Mammary microvascular endothelial cell (primary cell): ENCODE measurements around the genes SPATA3, ALPI and ECEL1.

- RAMPAGE, long total RNA = no peak
These were observed 16.6 kb downstream of the GPR55 start for GRCh38 chr2:230907992-230909248.

DNA sequence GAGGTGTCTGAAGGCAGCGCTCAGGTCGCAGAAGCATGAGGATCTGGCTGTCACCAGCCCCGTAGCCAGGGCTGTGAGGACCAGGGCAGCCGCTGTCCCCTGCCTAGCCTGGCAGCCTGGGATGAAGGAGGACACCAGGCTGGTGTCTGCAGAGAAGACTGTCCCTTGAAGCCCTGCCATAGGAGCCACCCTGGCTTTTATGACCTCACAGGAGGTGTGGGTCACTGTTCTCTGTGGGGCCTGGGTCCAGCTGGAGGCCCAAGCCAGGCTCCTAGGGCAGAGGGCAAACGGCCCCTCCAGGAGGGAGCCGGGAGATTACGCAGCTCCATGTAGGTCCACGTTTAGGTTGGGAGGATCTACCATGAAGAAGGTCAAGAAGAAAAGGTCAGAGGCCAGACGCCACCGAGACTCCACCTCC, at the start of gene SPATA3:
Gene SPATA3, plus strand, starts transcription at position 249 of the 418 bp plus-strand sequence.
- RAMPAGE, long total RNA = no peak

- RAMPAGE, long total RNA = no peak
These were observed 3.9 kb upstream of the PSMD1 start for GRCh38 chr2:231052621-231053323.

DNA sequence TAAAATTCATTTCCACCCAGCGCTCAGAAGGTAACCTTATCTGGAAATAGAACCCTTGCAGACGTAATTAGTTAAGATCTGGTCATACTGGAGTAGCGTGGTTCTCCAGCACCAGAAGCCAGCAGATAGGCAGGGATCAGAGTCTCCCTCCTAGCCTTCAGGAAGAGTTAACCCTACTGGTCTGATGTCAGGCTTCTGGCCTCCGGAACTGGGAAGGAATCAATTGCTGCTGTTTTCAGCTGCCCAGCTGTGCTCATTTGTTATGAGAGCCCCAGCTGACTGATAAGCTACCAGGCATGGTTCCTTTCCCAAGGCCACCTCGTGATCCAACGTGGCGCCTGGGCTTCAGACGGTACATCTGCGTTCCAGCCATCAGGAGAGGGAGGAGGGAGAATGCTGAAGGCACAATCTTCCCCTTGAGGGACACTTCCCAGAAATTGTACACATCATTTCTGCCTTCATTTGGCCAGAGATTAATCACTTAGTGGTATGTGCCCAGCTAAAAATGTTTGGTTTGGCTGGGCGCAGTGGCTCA, 10.8 kb upstream of the ARMC9 start:
- RAMPAGE, long total RNA = no peak

DNA sequence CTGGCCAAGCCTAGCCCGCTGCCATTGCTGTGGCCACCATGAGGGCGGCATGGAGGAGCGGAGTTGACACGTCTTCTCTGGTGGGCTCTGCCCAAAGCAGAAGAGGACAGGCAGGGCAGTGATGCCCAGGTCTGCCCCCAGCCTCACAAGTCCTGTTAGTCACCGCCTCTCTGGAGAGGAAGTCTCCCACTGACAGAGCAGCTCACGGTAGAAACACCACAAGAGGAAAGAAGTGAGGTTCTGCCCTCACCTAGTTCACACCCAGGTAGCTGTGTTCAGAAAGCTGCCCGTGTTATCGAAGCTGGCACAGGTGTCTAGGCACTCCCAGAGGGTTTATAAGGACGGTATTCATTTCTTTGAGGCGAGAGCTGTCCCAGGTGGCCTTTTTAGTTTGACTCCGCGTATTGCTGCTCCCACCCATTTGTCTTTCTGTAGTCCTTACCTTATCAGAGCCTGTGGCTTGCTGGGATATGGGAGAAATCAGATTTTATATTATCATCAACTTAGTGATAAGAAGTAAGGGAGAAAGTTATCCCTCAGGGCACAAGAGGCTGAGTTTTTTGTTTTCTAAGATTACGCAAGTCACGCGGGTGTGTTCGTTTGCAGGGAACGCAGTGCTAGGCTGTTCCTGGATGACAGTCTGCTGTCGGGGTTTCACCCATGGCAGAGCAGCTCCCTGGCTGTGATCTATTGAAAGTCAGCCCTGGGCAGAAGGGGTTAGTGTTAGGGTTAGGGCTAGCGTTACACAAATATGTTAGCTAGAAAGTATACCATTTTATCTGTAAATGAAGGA, 46.5 kb downstream of the ARMC9 start:
- RAMPAGE, long total RNA = no peak

- RAMPAGE, long total RNA = no peak
These were observed 53.7 kb downstream of the TEX44 start for GRCh38 chr2:231646241-231646913.

- RAMPAGE, long total RNA = no peak
These were observed 40.8 kb upstream of the PTMA start for GRCh38 chr2:231667591-231667858.

DNA sequence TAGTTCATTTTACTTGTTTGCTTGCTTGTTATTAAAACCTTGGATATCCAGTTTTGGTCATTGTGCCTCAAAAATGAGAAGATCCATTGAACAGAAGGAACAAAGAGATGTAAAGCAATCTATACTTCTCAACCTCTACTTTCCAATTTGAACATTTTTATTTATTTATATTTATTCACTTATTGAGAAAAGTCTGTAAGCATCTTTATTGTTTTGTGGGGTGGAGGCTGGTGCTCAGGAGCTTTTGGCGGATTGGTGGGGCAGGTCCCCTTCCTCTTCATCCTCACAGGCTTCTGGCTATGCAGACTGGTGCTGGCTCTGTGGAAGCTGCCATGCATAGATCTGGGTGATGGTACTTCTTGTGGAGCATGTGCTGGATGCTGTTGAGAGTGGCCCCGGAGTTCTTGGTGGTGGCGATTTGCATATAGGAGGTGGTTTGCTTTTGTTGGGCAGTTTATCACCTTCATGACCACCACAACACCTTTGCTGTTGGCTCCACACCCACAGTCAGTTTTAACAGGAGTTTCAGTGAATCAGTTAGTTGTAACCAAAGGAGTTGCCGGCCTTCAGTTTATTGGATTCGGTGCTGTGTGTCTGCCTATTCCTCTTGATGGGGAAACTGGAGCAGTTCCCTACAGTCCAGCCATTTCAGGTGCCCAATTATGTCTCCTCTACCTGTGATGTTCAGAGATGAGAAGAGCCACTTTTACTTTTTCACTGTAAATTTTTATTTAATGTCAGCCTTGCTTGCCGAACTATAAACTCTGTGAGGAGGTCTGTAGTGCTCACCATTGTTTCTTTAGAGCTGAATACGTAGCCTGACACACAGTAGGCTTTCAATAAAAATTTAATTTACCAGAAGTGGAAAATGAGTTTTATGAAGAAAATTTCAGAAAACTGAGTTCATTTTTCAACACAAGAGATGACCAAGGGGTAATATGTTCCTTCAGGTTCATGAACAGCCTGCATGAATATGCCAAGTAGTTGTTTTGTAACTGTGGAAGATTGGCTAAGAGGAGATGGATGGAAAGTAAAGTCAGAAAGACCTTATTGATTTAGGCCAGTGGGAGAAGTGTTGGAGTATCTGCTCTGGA, 3.3 kb downstream of the COPS7B start:
- RAMPAGE, long total RNA = no peak

DNA sequence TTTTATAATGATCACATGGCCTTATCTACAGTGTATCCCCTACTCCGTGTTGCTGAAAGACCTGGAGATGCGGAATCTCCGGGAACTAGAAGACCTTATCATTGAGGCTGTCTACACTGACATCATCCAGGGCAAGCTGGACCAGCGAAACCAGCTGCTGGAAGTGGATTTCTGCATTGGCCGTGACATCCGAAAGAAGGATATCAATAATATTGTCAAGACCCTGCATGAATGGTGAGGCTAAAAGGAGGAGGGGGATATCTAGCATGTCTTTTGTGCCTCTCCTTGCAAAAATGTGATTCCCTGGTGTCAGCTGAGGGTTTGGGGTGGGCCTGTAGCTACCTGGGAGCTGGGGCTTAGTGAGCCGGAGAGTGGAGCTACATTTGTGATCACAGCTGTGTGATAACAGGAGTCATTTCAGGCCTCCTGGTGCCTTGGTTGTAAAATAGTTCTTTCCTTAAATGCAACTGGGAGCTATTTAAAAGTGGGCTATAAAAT, 9.9 kb downstream of the COPS7B start:
- RAMPAGE, long total RNA = no peak

DNA sequence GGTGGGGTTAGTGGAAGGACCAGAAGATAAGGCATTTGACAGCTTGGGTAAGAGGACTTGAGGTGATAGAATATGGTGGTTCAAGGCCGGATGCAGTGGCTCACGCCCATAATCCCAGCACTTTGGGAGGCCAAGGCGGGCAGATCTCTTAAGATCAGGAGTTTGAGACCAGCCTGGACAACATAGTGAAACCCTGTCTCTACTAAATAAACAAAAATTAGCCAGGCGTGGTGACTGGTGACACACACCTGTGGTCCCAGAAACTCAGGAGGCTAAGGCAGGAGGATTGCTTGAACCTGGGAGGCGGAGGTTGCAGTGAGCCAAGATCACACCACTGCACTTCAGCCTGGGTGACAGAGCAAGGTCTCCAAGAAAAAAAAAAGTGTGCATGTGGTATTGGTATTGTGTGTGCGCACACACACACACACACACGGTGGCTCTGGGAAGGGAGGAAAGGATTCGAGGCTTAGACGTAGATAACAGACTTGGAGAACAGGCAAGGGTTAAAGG, 173.0 kb downstream of the DIS3L2 start:
- RAMPAGE, long total RNA = no peak

- RAMPAGE, long total RNA = no peak
These were observed 188.4 kb upstream of the ALPP start for GRCh38 chr2:232190156-232190576.

DNA sequence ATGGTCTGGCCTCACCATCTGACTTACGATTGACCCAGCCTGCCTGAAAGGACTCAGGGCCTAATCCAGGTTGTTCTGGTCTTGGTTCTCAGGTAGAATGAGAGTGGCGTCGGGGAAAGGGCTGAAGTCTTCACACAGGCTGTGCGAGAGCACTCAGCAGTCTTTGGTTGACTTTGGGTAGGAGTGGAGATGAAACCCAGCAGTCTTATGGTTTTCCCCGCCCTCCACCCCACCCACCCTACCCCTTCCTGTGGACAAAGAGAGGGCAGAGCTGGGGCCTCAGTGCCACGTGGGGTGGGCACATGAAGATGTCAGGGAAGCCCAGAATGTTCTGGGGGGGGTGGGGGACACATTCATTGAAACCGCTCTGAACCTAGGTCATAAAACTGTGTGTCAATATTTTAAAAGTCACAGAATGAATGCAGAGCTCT, 58.7 kb upstream of the ALPP start:
- RAMPAGE, long total RNA = no peak

GRCh38 chr2:232386355-232386925, 7.9 kb downstream of the ALPP start:
- RAMPAGE, long total RNA = no peak

DNA sequence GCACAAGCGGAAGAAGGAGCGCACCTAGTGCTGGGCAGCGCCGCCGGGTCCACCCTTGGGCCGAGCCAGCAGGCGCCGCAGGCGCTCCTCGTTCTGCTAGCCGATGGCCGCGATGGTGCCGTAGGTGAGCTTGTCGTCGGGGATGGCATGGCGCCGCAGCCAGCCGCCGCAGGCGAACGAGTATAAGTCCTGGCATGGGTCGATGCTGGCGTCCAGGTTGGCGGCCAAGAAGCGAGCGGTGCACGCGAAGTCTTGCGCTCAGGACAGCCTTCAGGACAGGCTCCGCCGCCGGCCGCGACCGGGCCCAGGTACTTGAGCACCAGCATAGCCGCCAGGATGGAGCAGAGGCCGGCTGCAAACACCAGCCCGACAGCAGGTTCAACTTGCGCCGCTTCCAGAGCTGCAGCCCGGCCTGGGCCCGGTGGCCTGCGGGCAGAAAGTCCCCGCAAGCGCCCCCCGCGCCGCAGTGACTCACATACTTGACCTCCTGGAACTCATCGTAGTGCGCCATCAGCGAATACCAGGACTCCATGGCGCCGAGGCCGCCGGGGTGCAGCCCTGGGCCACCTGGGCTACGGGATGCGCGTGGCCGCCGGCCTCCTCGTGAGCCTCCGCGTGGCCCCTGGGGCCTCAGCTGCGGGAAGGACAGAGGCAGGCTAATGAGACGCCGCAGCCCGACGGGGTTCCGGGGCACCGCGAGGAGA, 8.5 kb downstream of the ALPP start:
- RAMPAGE, long total RNA = no peak

DNA sequence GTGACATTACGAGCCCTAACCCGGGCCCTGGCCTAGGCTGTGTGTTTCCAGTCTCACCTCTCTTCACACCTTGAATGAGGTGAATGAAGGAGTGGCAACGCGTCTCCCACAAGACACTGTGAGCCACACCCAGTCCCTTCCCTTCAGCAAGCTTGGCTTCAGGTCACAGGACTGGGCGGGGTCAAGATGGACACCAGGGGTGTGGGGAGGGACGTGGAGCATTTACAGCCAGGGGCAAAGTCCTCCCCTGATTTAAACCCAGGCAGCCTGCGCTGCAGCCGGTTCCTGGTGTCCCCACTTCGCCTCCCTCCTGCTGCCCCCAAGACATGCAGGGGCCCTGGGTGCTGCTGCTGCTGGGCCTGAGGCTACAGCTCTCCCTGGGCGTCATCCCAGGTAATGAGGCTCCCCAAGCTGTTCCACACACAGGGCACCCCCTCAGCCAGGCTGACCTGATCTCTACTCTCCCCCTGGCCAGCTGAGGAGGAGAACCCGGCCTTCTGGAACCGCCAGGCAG, at the start of gene ALPI:
Gene ALPI, plus strand, starts transcription at position 280 of the 514 bp plus-strand sequence.
- RAMPAGE, long total RNA = no peak

DNA sequence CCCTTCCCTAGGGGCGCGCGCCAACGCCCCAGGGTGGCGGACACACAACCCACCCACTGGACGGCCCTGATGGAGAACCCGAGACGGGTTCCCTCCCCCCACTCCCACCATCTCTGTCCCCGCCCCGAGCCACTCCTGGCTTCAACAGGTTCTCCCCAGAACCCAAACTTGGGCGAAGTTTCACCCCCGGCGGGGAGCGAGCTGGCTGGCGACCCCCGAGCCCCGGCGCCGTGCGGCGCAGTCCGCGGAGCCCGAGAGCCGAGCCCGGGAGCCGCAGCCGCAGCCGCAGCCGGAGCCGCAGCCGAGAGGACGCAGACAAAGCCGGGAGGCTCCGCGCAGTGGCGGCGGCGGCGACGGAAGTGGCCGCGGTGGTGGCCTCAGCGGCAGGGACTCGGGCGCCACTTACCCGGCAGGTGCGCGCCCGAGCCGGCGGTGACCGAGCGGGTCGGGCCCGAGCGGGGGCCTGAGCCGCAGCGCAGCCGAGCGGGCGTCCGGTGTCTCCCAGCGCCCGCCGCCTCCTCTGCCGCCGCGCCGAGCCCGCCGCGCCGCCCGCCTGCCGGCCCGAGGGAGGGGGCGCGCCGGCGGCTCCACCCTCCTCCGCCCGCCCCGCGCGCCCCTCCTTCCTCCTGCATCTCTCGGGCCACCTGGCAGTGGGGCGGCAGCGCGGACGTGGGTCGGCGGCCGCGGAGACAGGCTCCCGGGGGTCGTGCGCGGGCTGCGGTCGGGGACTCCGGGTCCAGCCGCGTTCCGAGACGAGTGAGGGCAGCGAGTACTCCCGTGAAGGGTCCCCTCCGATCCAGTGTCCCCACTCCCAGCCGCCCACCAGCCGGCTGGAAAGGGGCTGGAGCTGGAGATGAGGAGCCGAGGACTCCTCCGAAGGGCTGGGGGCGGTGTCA, at the start of gene ECEL1:
Gene ECEL1, minus strand, starts transcription at position 522 of the 896 bp plus-strand sequence.
- RAMPAGE, long total RNA = no peak

GRCh38 chr2:232634399-232635276, 1.2 kb downstream of the EFHD1 start:
- RAMPAGE, long total RNA = no peak

DNA sequence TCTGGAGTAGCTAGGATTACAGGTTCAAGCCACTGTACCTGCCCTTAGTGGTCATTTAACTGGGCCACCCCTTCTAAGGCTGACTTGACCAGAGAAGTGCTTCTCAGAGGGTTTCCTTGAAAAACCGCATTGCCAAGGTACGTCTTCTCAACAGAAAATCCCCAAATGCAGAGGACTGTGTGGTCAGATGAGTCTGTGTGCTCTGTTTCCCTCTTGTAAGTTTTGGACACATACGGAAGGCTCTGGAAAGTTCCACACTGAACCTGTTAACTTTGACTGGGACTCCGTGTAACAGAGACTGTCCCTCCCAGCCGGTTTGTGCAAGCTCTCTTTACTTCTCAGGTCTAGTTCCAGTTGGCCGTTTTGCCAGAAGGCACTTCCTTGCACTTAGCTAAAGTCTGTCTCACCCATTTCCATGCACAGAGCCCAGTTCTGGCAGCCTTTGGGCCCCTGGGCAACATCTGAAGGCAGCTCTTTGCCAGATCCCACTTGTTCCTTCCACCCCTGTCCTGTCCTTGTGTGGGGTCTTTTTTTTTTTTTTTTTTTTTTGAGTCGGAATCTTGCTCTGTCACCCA, 22.0 kb downstream of the EFHD1 start:
- RAMPAGE, long total RNA = no peak

- RAMPAGE, long total RNA = no peak
These were observed 9.2 kb upstream of the SNORC start for GRCh38 chr2:232860571-232861487.

DNA sequence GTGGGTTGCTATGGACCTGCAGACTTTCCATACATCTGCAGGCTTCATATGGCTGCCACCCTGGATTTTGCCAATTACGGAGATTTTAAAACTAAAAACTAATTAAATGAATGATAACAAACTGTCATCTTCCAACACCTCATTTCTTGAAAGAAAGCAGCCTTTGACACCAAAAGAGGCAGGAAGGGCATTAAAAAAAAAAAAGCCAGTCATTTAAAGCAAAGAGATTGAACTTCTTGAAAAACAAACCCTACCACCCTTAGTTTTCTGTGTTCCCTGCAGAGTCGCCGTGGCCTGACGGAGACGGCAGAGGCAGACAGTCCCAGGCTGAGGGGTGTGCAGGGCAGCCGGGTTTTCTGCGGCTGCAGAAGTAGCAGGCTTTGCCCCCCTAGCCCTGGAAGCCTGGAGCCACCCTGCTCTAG, 2.7 kb downstream of the INPP5D start:
- RAMPAGE, long total RNA = no peak